Metanephros (tissue), 2 donors: Measurements from ENCODE around the genes HHIPL1 and CYP46A1.

- RAMPAGE, long total RNA, result no peak
Observed at GRCh38 chr14:99234539-99235631, 37.1 kb downstream of the BCL11B start.

DNA sequence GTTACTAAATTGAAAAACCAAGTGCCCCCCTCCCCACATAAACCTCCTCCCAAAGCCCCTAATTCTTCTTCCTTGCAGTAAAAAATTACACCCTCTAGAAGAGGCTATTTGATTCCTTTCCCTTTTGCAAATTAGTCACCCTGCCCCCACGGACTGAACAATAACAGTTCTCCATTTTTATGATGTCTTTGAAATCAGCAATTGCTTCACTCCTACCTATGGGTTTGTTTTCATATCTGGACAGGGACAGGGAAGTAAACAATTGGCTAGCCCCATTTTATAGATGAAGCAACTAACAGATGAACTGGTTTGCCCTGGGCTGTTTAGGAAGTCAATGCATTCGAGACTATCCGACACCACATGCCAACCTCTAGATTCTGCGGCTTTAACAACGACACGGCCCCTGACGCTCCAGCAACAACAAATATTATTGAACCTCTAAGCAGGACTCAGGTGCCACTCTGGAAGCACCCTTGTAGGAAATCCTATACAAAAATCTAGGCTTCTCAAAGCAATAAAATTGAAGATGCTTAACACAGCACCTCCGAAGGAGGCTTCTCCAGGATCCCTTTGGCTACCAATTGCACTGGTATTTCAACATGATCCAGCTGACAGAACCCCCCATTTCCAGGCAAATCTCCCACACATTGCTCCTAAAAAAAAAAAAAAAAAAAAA, 28.6 kb downstream of the BCL11B start:
- RAMPAGE, long total RNA, result no peak

DNA sequence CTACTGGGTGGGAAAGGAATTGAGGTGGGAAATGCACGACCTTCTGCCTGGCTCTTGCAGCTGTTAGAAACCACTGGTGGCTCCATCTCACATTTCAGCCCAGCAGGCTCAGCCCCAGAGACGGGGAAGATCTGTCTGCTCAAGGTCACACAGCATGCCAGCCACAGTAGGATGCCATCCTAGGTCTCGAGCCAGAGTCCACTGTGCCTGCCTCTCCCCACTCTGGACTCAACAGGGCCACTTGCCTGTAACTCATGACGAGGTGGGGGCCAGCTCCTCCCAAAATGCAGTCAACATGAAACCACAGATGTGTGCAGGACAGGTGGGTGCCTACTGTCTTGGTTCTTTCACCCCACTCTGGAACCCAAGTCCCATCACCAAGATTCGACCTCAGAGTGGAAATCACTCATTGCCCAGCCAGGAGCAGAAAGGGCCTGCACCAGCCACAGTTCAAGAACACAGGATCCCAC, 23.2 kb downstream of the BCL11B start:
- RAMPAGE, long total RNA, result no peak

DNA sequence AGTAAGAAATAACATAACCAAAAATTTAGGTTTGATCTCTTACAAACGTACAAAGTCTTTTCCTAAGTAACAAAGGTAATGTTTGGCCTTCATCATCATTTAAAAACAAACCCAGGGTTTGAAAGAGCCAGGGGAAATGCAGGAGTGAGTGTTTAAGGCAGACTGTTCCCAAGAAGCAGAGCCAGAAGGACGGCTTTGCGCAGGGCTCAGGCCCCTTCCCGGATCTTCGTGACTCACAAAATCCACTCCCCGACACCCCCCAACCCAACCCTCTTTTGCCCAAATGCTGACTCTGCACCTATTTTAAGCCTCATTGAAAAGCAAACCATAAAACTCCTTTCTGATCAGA, 67.6 kb downstream of the SETD3 start:
- RAMPAGE, long total RNA, result no peak

DNA sequence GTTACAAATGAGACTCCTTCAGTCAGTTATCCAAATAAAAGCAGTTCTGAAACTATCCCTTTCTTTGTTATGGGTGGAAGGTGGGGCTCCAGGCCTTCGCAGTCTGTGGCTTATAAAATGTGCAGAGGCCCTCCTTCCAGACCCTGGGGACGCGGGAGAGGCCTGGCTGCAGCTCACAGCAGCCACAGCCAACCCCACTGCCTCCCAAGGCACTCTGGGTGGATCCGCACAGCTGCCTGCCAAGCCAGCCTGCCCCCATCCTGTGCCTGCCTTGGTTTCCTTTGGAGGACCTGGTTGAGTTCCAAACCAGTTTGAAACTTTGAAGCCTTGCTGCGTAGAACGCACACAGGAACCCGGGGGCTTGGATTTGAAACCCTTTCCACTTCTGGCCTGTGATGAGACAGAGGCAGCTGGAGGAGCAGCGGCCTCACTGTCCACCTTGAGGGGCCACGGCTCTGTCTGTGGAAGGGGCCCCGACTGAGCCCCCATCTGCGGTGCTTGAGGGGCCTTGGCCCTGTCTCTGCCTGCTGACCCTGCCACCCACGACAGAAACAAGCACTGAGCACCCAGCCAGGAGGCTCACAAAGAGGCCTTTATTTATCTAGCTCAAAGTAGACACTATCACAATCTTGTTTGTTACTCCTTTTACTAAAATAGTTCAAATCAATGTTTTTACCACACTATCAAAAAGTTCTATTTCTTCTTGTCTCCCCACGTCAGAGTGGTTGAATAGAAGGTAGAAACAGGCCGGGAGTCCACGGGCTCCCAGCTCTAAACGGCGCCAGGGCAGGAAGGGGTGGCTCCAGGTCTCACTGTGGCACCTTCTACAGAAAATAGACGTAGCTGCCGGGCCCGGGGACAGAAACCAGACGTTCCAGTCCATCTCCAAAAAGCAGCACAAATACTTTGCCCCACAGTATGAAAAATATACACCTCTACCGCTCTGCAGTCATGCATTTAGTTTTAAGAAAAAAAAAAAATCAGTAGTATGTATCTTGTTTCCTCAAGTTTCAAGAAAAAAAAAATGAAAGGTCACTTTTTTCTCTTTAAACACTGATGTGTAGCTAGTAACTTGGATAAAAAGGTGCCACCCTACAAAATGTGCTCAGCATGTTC, 30.6 kb downstream of the CCNK start:
- RAMPAGE, long total RNA, result no peak

- RAMPAGE, long total RNA, result no peak
Observed at GRCh38 chr14:99554901-99555442, 49.0 kb downstream of the CCDC85C start.

DNA sequence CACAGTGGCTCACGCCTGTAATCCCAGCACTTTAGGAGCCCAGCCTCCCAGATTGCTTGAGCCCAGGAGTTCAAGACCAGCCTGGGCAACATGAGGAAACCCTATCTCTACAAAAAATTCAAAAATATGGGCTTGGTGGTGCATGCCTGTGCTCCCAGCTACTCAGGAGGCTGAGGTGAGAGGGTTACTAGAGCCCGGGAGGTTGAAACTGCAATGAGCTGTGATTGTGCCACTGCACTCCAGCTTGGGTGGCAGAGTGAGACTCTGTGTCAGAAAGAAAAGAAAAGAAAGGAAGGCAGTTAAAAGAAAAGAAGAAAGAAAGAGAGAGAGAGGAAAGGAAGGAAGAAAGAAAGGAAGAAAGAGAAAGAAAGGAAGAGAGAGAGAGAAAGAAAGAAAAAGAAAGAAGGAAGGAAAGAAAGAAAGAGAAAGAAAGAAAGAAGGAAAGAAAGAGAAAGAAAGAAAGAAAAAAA, 11.3 kb upstream of the CCDC85C start:
- RAMPAGE, long total RNA, result no peak

DNA sequence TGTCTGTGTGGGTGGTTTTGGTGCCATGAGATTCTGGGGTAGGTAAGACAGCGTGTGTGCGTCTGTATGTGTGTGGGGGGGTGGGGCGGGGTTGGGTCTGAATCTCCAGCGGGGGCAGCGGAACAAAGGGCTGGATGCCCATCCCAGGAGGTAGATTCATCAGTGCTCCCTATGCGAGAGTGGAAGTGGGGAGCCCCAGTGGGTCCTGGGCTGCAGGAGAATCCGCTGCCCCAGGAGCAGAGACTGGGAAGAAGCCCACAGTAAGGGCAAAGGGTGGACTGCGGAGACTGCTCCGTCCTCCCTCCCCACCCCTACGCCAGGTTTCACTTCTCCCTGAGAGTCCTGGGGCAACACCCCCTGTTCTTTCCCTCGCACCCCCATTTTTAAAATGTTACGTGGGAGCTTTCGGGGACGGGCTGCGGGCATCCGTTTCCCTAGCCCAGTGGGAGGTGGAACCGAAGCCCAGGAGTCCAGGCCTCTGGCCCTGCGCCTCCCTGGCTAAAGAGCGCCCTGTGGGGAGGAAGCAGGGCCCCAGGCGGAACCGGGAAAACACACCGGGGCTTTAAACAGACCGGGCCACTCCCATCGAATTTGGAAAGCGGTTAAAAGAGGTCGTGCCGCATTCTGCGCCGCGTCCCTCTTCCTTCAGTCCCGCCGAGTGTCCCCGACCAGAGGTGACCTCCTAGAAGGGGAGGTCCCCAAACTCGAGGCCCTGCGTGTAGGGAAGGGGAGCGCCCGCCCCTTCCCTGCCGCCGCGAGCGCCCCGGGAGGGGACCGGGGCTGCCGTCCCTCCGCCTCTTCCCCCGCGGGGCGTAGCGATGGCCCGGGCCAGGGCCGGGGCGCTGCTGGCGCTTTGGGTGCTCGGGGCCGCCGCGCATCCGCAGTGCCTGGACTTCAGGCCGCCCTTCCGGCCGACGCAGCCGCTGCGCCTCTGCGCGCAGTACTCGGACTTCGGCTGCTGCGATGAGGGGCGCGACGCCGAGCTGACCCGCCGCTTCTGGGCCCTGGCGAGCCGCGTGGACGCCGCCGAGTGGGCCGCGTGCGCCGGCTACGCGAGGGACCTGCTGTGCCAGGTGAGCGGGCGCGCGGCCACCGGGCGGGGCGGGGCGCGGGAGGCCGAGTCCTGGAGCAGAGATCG, at the start of gene HHIPL1:
Gene HHIPL1, plus strand, starts transcription at position 740 of the 1,138 bp plus-strand sequence.
- RAMPAGE, long total RNA, result no peak

- RAMPAGE, long total RNA, result no peak
Observed at GRCh38 chr14:99672516-99672877, 11.6 kb upstream of the CYP46A1 start.

DNA sequence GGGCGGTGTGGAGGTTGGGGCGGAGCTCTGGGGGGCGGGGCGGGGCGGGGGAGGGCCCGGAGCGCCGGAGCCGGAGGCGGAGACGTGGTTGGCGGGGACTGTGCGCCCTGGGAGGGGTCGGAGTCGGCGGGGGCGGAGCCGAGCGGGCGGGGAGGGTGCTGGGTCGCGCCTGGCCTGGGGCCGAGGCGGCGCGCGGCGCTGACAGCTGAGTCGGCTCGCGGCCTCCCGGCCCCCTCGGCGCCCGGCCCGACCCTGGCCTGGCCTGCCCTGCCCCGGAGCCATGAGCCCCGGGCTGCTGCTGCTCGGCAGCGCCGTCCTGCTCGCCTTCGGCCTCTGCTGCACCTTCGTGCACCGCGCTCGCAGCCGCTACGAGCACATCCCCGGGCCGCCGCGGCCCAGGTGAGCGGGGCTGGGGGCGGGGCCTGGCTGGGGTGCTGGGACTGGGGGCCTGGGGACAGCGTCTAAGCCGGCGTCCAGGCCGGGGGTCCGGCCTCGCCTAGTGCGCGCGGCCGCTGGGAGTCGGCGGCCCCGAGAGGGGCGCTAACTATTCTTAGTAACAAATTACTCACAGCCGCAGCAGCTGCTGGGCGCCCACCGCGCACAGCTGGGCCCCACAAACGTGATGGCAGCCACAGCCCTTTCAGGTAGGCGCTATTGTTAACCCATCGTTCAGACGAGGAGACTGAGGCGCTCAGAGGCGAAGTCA, at the start of gene CYP46A1:
Gene CYP46A1, plus strand, starts transcription at position 161 of the 706 bp plus-strand sequence.
- RAMPAGE, long total RNA, result no peak

- RAMPAGE, long total RNA, result no peak
Observed at GRCh38 chr14:99729953-99730481, 45.9 kb downstream of the CYP46A1 start.

DNA sequence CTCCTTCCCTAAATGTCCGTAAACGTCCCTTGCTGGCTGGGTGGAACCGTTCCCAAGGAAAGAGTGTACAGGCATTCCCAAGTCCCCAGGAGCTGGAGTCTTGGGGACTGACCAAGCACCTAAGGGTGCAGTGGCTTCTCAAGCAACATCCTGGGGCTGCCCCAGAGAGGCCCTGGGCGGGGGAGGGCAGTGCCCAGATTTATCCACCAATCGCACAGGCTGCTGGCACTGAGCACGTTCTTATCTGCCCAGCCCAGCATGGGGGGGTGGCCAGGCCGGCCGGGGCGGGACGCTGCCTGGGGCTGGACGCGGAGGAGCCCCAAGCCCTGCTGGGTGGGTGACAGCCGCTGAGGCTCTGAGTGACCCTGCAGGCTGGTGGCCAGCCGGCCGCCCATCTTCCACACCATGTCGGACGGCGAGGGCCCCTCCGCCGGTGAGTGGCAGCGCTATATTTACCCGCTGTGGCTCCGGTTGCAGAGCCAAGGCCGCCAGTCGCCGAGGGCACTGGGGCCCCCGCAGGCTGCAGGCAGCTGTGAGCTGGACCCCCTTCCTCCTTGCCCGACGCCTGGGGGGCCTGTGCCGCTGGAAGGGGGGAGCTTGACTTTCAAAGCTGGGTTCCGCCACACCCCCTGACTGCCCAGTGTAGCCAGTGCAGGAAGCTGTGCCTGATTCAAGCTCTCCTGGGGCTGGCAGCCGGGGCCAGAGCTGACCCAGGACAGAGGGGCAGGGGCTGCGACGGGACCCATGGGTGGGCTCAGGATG, 53.5 kb downstream of the CYP46A1 start:
- RAMPAGE, long total RNA, result no peak

GRCh38 chr14:99945892-99946618, 119.2 kb upstream of the EVL start:
- RAMPAGE, long total RNA, result no peak

- RAMPAGE, long total RNA, result no peak
Observed at GRCh38 chr14:99973206-99973405, 92.1 kb upstream of the EVL start.

GRCh38 chr14:100073774-100074211, 8.6 kb downstream of the EVL start:
- RAMPAGE, long total RNA, result no peak

DNA sequence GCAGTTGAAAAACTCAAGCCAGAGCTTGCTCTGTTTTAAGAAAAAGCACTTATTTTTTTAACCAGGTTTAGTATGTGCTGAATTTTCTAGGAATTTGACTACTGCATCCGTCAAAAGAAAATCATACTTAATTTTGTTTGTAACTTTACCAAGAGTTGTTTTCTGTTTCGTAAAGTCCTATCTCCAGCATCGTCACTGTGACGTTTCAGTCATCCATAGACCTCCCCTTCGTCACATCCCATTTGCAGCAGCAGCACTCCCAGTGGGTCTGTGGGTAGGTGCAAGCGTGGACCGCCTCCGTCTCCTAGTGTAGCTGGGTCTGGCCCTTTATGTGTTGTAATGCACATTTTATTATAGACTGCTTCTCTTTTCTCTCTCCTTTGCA, 41.0 kb downstream of the EVL start:
- RAMPAGE, long total RNA, result no peak

GRCh38 chr14:100266180-100266710, 27.3 kb downstream of the YY1 start:
- RAMPAGE, long total RNA, result no peak

GRCh38 chr14:100266711-100267136, 27.8 kb downstream of the YY1 start:
- RAMPAGE, long total RNA, result no peak

DNA sequence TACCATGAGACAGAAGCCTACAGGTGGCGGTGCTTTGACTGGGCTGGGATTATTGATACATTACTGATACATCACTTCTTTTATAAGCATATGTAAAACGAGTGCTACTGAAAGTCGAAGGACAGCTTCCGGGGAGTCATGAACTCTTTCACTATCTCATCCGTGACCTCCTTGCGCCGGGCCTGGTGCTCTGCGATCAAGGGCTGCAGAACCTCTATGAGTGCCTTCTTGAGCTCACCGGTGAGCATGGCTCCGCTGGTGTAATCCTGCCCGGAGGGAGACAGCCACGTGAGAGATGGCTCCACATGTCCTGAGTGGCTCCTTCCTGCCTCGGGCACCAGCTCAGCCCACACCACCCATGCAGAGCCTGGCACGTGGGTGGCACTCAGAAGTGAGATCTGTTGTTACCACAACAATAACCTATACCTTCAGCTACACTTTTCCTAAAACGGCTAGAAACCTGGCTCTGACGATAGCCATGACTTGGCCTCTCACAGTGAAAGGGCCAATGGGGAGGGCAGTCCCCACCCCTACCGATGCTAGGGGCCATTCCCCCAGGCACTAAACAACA, 11.7 kb downstream of the SLC25A47 start:
- RAMPAGE, long total RNA, result no peak

GRCh38 chr14:100359711-100360846, 15.1 kb downstream of the WARS1 start:
- RAMPAGE, long total RNA, result no peak